GM06990 (cell line): ENCODE measurements around a stretch of chr4.

DNA sequence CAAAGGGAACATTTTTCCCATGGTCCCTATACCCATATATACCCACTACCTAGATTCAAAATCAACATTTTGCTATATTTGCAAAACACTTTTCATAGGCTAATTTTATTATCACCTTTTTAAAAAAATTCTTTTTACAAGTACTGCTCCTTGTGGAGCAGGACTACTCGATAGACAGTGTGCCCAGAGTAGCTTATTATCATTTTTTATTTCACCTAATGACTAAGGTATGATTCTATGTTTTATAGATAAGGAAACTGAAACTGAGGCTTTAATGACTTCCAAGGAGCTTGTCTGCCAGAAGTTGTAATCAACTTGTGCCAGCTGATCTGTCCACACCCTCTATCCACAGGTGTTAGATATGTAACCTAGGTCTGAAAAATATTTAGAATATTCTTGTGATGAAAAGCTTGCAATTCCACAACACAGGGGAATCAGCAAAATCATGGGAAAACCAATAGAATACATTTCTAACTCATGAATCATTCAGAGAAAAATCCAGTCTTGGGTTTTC, 1.4 kb upstream of the NOCT start:
- RRBS, result no CpG with 5 or more reads among the region's 1 CpG

DNA sequence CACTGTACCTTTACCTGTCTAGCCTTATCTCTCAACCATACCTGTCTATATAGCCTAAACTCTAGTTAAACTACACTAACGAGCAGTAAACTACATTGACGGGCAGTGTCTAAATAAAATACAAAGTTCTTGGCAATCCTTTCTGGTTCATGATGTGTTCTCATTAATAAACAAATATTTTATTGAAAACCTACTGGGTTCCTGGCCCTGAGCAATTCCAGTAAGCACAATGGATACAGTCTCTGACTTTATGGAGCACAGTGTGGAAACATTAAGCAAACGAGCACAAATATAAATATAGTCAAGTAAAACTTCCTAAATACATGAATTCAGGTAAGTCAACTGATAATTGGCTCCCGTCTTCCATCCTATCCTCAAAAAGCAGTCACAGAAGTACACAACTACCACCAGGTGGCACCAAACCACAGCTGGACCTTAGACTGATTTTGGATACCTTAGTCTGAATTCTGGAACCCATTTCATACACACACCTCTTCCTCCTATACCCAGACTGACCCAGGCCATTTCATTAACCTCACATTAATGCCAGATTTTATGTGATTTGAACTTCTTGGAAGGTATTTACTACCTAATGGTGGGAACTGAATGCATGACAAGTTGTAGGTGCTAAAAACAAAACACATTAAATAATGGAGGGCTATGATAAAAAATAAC, 77.7 kb downstream of the ELF2 start:
- RRBS, result no CpG with 5 or more reads among the region's 4 CpGs

DNA sequence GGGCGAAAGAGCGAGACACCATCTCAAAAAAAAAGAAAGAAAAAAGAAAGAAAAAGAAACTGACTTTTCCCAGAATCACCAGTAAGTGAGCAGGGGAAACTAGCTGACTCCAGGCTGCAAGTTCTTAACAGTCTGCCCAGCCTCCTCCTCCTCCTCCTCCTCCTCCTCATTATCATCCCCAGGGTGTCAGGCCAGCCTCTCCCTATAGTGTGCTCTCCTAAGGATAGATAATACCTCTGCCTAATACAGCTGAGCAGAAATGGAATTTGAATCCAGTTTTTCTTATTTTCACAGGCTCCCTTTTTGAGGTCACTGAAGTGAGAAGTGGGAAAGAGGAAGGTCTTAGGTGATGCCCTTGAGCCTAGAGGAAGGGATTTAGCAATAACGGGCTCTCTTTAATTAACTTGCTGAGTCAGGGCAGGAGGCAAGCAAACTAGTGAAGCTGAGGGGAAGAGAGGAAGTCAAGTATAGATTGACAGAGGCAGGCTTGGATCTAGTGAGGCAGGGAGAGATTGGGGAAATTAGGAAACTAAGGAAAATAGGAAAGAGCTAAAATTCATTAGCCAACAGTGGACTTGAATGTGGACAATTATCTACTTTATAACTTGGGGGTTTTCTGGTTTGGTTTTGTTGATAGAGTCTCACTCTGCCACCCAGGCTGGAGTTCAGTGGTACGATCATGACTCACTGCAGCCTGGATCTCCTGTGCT, 12.0 kb upstream of the ELF2 start:
- RRBS, result no CpG with 5 or more reads among the region's 4 CpGs

GRCh38 chr4:139452020-139452423, 1.9 kb upstream of the RAB33B start:
- RRBS, result no CpG with 5 or more reads among the region's 1 CpG

GRCh38 chr4:139717397-139717841, 51.8 kb downstream of the MGST2 start:
- RRBS, result no CpG with 5 or more reads among the region's 14 CpGs

GRCh38 chr4:139746367-139746917, 80.8 kb downstream of the MGST2 start:
- RRBS, result no CpG with 5 or more reads among the region's 9 CpGs

GRCh38 chr4:139862379-139862912, 196.8 kb downstream of the MGST2 start:
- RRBS, result no CpG with 5 or more reads among the region's 4 CpGs

GRCh38 chr4:139889114-139889862, 223.7 kb downstream of the MGST2 start:
- RRBS, result no CpG with 5 or more reads among the region's 9 CpGs

DNA sequence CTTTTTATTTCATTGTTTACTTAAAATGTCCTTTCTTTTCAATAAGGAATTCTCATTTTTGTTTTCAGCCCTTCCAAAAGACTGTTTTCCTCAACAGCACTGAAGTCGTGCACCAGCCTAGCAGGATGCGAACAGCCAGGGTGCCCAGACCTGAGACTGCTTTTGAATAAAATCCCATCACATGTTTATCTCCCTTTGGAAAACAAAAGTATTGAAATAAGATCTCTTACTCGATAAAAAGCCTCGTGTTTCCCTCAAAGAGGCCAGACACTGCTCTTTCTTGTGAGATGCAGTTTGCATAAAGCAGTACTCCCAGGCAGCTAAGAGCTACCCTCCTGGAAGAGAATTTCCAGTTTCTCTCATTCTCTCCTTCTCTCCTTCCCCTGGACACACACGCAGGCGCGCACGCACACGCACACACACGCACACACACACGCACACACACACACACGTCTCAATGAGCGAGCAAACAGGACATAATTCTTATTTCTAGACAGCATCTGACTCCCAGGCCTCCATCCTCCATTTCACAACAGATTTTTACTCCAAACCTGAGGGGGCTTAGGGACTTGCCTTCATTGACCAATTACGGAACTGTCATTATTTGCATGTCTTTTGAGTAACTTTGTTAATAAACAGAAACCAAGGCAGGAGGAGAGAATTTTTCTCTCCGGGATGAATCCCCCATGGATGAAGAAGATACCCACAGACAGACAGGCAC, 236.4 kb downstream of the MGST2 start:
- RRBS, result no CpG with 5 or more reads among the region's 15 CpGs

GRCh38 chr4:140021475-140022285, 132.3 kb downstream of the MAML3 start:
- RRBS, result no CpG with 5 or more reads among the region's 5 CpGs

DNA sequence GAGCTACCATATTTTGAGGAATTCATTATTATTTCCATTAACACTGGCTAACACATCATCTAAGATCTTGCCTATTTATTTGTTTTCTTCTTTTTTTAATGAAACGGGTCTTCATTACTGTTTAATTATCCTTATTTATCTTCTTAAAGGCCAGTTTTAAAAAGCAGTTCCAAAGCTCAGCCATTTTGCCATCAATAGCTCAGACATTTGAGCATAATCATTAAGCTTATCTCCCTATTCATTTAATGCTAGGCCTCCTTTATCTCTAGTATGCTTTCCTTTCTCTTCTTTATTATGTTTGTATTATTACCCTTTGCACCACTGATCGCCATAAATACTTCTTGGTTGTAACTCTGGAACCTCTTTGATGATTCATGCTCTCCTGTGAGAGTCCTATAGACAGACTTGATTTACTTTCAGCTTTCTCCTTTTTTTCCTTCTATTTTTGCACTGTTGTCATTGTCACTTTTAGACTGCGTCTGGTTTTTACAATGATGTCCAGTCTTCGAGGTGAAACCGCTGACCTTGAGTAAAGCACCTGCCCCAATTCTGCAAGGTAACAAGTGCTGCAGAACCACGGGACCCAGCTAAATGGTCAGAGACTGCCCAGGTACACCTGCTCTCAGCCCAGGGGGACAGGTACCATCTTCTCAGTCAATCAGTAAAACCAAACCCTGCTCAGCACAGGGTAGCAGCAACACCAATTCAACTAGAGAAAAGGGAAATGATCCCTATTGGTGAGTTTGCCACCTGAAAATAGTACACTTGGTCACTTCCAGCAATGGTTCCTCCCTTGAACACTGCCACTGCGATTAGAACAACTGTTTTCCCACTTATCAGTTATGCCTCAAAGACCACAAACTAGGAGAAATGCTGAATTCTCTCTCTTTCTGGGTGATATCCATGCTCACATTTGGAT, 125.2 kb downstream of the MAML3 start:
- RRBS, result no CpG with 5 or more reads among the region's 7 CpGs

DNA sequence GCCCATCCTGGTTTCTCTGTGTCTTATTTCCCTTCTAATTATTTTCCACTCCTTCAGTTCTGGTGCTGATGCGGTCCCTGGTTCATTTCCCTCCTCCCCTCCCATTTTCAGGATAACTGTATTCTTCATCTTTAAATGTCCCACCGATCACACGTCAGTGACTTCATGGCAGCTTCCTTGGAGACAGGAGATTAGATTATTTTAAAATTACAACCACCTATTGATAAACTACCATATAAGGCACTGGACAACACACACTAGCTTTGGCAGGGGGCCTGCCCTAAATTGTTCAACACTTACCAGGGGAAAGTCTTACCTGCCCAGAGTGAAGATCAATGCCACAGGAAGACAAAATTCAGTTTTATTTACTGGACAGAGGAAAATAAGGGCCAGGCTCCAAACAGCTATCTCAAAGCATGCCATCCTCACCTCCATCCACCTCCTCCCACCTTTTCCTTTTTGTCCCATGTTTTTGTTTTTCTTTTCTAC, 123.9 kb downstream of the MAML3 start:
- RRBS, result no CpG with 5 or more reads among the region's 3 CpGs

DNA sequence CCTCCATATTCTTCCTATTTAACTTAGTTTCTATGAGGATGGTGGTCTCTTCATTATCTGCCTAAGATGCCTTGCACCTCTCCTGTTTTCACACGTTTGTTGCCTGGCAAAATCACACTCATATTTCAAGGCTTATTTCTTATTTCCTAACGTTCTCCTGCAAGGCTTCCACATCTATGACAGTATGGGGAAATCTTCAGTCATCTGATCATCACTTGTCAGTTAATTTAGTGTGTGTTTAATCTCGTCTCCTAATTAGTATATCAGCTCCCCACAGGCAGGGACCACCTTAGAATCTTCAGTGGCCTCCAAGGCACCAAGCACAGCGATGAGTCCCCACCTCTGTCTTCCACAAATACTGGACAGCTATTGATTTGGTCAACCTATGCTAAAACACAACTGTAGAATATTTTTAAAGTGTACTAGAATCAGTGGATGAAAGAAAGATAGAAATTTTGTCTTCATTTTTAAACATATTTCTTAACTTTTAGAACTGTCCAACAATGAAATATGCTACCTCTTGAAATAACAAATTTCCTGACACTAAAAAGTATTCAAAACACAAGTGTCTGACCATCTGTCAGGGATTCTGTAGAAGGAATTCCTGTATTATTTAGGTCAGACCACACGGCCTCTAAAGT, 99.4 kb downstream of the MAML3 start:
- RRBS, result no CpG with 5 or more reads among the region's 5 CpGs

- RRBS, result no CpG with 5 or more reads among the region's 10 CpGs
Measured at GRCh38 chr4:140082205-140082768, 71.7 kb downstream of the MAML3 start.

- RRBS, result no CpG with 5 or more reads among the region's 8 CpGs
Measured at GRCh38 chr4:140124107-140124580, 29.8 kb downstream of the MAML3 start.

GRCh38 chr4:140131702-140132199, 22.2 kb downstream of the MAML3 start:
- RRBS, result no CpG with 5 or more reads among the region's 3 CpGs

GRCh38 chr4:140308297-140308920, 65.0 kb upstream of the SCOC start:
- RRBS, result no CpG with 5 or more reads among the region's 10 CpGs

- RRBS, result no CpG with 5 or more reads among the region's 6 CpGs
Measured at GRCh38 chr4:140635672-140636120, 66.9 kb upstream of the UCP1 start.

- RRBS, result no CpG with 5 or more reads among the region's 6 CpGs
Measured at GRCh38 chr4:140800560-140801097, 44.4 kb upstream of the TBC1D9 start.